K562 (cell line): ENCODE measurements around a stretch of chr17.

DNA sequence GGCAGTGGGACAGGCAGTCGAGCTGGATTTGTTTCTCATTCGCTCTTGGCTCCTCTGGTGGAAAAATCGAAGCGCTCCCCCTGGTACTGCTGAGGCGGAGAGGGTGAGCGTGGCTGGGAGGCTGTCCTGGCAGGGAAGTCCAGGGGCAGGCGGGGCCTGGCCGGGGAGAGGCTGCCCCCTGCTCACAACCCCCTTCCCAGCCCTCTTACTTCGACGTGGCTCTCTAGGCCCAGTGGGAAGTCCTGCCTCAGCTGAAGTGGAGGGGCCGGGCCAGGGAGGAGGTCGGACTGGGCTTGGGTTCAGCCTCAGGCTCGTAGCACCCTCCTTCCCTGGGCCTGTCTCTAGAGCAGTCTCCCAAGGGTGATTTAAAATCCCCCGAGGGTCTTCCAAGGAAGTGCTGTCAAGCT is 16.5 kb upstream of the TMEM92 start:
- RAMPAGE, long total RNA = no peak
- RRBS = no CpG with 5 or more reads among the region's 14 CpGs
PRO-cap:
- standard = no peak
- CoPRO, capped RNA only, 2 experiments = no peak in any of the 2 experiments
- CoPRO, capped and uncapped RNA, 2 experiments = no peak in any of the 2 experiments
- CoPRO, uncapped RNA only, 2 experiments = no peak in any of the 2 experiments
CAGE:
- cytosol, long polyA plus RNA = no peak
- long polyA plus RNA = no peak
- nucleolus, long total RNA = no peak
- nucleus, long polyA plus RNA = no peak

- RAMPAGE, long total RNA = no peak
- RRBS = no CpG with 5 or more reads among the region's 4 CpGs
PRO-cap:
- standard = no peak
- CoPRO, capped RNA only, 2 experiments = no peak in any of the 2 experiments
- CoPRO, capped and uncapped RNA, 2 experiments = no peak in any of the 2 experiments
- CoPRO, uncapped RNA only, 2 experiments = no peak in any of the 2 experiments
CAGE:
- cytosol, long polyA plus RNA = no peak
- long polyA plus RNA = no peak
- nucleolus, long total RNA = no peak
- nucleus, long polyA plus RNA = no peak
Observed at GRCh38 chr17:50456757-50457370, 11.8 kb downstream of the CHAD start.

GRCh38 chr17:50470243-50470859 is 1.7 kb upstream of the CHAD start:
- RAMPAGE, long total RNA = no peak
- RRBS = 27% methylated on average over 2 of the region's 6 CpGs
PRO-cap:
- standard = no peak
- CoPRO, capped RNA only, 2 experiments = no peak in any of the 2 experiments
- CoPRO, capped and uncapped RNA, 2 experiments = no peak in any of the 2 experiments
- CoPRO, uncapped RNA only, 2 experiments = no peak in any of the 2 experiments
CAGE:
- cytosol, long polyA plus RNA = no peak
- long polyA plus RNA = no peak
- nucleolus, long total RNA = no peak
- nucleus, long polyA plus RNA = no peak

- RAMPAGE, long total RNA = no peak
- RRBS = 67% methylated on average over 7 of the region's 51 CpGs
PRO-cap:
- standard = no peak
- CoPRO, capped RNA only, 2 experiments = no peak in any of the 2 experiments
- CoPRO, capped and uncapped RNA, 2 experiments = no peak in any of the 2 experiments
- CoPRO, uncapped RNA only, 2 experiments = no peak in any of the 2 experiments
CAGE:
- cytosol, long polyA plus RNA = no peak
- long polyA plus RNA = no peak
- nucleolus, long total RNA = no peak
- nucleus, long polyA plus RNA = no peak
Observed at GRCh38 chr17:50536326-50537220, 4.0 kb downstream of the EPN3 start.

GRCh38 chr17:50541688-50542368 is 5.1 kb upstream of the SPATA20 start:
- RAMPAGE, long total RNA = no peak
- RRBS = 8% methylated on average over 30 of the region's 70 CpGs
PRO-cap:
- standard = bidirectional peak, plus-strand start at chr17:50542247, minus-strand start at chr17:50542105
- CoPRO, capped RNA only, 2 experiments = peak in 2 of 2 experiments; most common plus-strand start chr17:50542276 (in 2); most common minus-strand start chr17:50542112 (in 2)
- CoPRO, capped and uncapped RNA, 2 experiments = peak in 2 of 2 experiments; most common plus-strand start chr17:50542247 (in 2); most common minus-strand start chr17:50542083 (in 1)
- CoPRO, uncapped RNA only, 2 experiments = no peak in any of the 2 experiments
CAGE:
- cytosol, long polyA plus RNA = no peak
- long polyA plus RNA = no peak
- nucleolus, long total RNA = no peak
- nucleus, long polyA plus RNA = no peak

- RAMPAGE, long total RNA = no peak
- RRBS = 4% methylated on average over 3 of the region's 29 CpGs
PRO-cap:
- standard = no peak
- CoPRO, capped RNA only, 2 experiments = no peak in any of the 2 experiments
- CoPRO, capped and uncapped RNA, 2 experiments = no peak in any of the 2 experiments
- CoPRO, uncapped RNA only, 2 experiments = no peak in any of the 2 experiments
CAGE:
- cytosol, long polyA plus RNA = no peak
- long polyA plus RNA = no peak
- nucleolus, long total RNA = no peak
- nucleus, long polyA plus RNA = no peak
Observed at GRCh38 chr17:50542369-50543397, 4.3 kb upstream of the SPATA20 start.

- RAMPAGE, long total RNA = no peak
- RRBS = 3% methylated on average over 5 of the region's 22 CpGs
PRO-cap:
- standard = no peak
- CoPRO, capped RNA only, 2 experiments = no peak in any of the 2 experiments
- CoPRO, capped and uncapped RNA, 2 experiments = no peak in any of the 2 experiments
- CoPRO, uncapped RNA only, 2 experiments = no peak in any of the 2 experiments
CAGE:
- cytosol, long polyA plus RNA = no peak
- long polyA plus RNA = no peak
- nucleolus, long total RNA = no peak
- nucleus, long polyA plus RNA = no peak
Observed at GRCh38 chr17:50550618-50551145, 3.7 kb downstream of the SPATA20 start.

DNA sequence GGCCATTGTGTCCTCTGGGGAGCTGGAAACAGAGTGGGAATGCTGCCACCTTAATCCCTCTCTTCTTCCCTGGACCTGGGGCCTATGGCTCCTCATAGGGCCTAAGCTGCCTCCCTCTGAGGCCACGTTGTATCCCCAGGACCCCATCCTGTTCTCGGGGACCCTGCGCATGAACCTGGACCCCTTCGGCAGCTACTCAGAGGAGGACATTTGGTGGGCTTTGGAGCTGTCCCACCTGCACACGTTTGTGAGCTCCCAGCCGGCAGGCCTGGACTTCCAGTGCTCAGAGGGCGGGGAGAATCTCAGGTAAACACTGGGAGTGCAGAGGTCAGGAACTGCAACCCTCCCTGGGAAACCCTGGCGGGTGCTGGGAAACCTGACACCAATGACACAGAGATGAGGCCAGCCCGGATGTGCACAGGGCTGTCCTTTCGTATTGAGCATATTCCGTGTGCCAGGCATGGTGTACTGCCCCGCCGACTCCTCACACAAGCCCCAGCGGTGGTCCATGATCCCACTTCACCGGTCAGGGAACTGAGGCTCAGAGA is 23.1 kb downstream of the ANKRD40 start:
- RAMPAGE, long total RNA = no peak
- RRBS = no CpG with 5 or more reads among the region's 15 CpGs
PRO-cap:
- standard = no peak
- CoPRO, capped RNA only, 2 experiments = no peak in any of the 2 experiments
- CoPRO, capped and uncapped RNA, 2 experiments = no peak in any of the 2 experiments
- CoPRO, uncapped RNA only, 2 experiments = no peak in any of the 2 experiments
CAGE:
- cytosol, long polyA plus RNA = no peak
- long polyA plus RNA = no peak
- nucleolus, long total RNA = no peak
- nucleus, long polyA plus RNA = no peak

DNA sequence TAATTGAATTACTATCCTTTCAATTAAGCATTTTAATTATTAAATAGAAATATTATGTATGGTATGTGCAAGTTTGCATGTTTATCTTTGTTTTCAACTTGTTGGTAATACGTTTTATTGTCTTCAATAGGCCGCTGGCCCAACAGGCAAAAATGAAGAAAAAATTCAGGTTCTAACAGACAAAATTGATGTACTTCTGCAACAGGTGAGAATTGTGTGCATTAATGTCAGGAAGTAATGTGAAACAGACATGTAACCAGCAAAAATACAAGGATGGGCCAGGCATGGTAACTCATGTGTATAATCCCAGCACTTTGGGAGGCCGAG is 22.1 kb downstream of the LUC7L3 start:
- RAMPAGE, long total RNA = no peak
- RRBS = no CpG with 5 or more reads among the region's 3 CpGs
PRO-cap:
- standard = no peak
- CoPRO, capped RNA only, 2 experiments = no peak in any of the 2 experiments
- CoPRO, capped and uncapped RNA, 2 experiments = no peak in any of the 2 experiments
- CoPRO, uncapped RNA only, 2 experiments = no peak in any of the 2 experiments
CAGE:
- cytosol, long polyA plus RNA = no peak
- long polyA plus RNA = no peak
- nucleolus, long total RNA = no peak
- nucleus, long polyA plus RNA = no peak

- RAMPAGE, long total RNA = no peak
- RRBS = no CpG with 5 or more reads among the region's 5 CpGs
PRO-cap:
- standard = no peak
- CoPRO, capped RNA only, 2 experiments = no peak in any of the 2 experiments
- CoPRO, capped and uncapped RNA, 2 experiments = no peak in any of the 2 experiments
- CoPRO, uncapped RNA only, 2 experiments = peak in 1 of 2 experiments; most common minus-strand start chr17:50988873 (in 1)
CAGE:
- cytosol, long polyA plus RNA = no peak
- long polyA plus RNA = no peak
- nucleolus, long total RNA = no peak
- nucleus, long polyA plus RNA = no peak
Observed at GRCh38 chr17:50988415-50989173, 122.4 kb upstream of the TOB1 start.

- RAMPAGE, long total RNA = no peak
- RRBS = no CpG with 5 or more reads among the region's 4 CpGs
PRO-cap:
- standard = no peak
- CoPRO, capped RNA only, 2 experiments = no peak in any of the 2 experiments
- CoPRO, capped and uncapped RNA, 2 experiments = no peak in any of the 2 experiments
- CoPRO, uncapped RNA only, 2 experiments = no peak in any of the 2 experiments
CAGE:
- cytosol, long polyA plus RNA = no peak
- long polyA plus RNA = no peak
- nucleolus, long total RNA = no peak
- nucleus, long polyA plus RNA = no peak
Observed at GRCh38 chr17:51007160-51007562, 113.5 kb downstream of the SPAG9 start.

GRCh38 chr17:51056698-51057546 is 63.7 kb downstream of the SPAG9 start:
- RAMPAGE, long total RNA = no peak
- RRBS = no CpG with 5 or more reads among the region's 1 CpG
PRO-cap:
- standard = no peak
- CoPRO, capped RNA only, 2 experiments = no peak in any of the 2 experiments
- CoPRO, capped and uncapped RNA, 2 experiments = no peak in any of the 2 experiments
- CoPRO, uncapped RNA only, 2 experiments = peak in 1 of 2 experiments; most common minus-strand start chr17:51056949 (in 1)
CAGE:
- cytosol, long polyA plus RNA = no peak
- long polyA plus RNA = no peak
- nucleolus, long total RNA = no peak
- nucleus, long polyA plus RNA = no peak

DNA sequence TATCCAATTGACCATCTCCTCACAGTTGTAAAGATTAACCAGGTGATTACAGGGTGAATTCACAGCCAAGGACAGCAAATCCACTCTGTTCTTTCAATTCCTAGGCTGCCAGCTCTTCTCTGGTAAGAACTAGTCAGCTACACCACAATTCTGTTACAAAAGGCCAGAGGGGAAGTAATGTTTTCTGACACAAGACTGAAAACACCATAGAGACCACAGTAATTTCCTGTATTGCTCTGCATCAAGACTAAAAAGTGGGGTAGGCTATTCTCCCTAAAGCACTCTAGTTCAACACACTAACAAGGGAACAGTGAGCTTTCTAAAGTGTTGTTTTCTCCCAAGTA is 10.6 kb downstream of the CA10 start:
- RAMPAGE, long total RNA = no peak
PRO-cap:
- standard = no peak
- CoPRO, capped RNA only, 2 experiments = no peak in any of the 2 experiments
- CoPRO, capped and uncapped RNA, 2 experiments = no peak in any of the 2 experiments
- CoPRO, uncapped RNA only, 2 experiments = no peak in any of the 2 experiments
CAGE:
- cytosol, long polyA plus RNA = no peak
- long polyA plus RNA = no peak
- nucleolus, long total RNA = no peak
- nucleus, long polyA plus RNA = no peak

- RAMPAGE, long total RNA = no peak
- RRBS = no CpG with 5 or more reads among the region's 27 CpGs
PRO-cap:
- standard = no peak
- CoPRO, capped RNA only, 2 experiments = no peak in any of the 2 experiments
- CoPRO, capped and uncapped RNA, 2 experiments = no peak in any of the 2 experiments
- CoPRO, uncapped RNA only, 2 experiments = no peak in any of the 2 experiments
CAGE:
- cytosol, long polyA plus RNA = no peak
- long polyA plus RNA = no peak
- nucleolus, long total RNA = no peak
- nucleus, long polyA plus RNA = no peak
Observed at GRCh38 chr17:52409285-52409942, 250.9 kb upstream of the CA10 start.

- RAMPAGE, long total RNA = no peak
- RRBS = no CpG with 5 or more reads among the region's 2 CpGs
PRO-cap:
- standard = no peak
- CoPRO, capped RNA only, 2 experiments = no peak in any of the 2 experiments
- CoPRO, capped and uncapped RNA, 2 experiments = no peak in any of the 2 experiments
- CoPRO, uncapped RNA only, 2 experiments = no peak in any of the 2 experiments
CAGE:
- cytosol, long polyA plus RNA = no peak
- long polyA plus RNA = no peak
- nucleolus, long total RNA = no peak
- nucleus, long polyA plus RNA = no peak
Observed at GRCh38 chr17:55166516-55166944, 98.2 kb upstream of the HLF start.

- RAMPAGE, long total RNA = no peak
PRO-cap:
- standard = no peak
- CoPRO, capped RNA only, 2 experiments = no peak in any of the 2 experiments
- CoPRO, capped and uncapped RNA, 2 experiments = no peak in any of the 2 experiments
- CoPRO, uncapped RNA only, 2 experiments = no peak in any of the 2 experiments
CAGE:
- cytosol, long polyA plus RNA = no peak
- long polyA plus RNA = no peak
- nucleolus, long total RNA = no peak
- nucleus, long polyA plus RNA = no peak
Observed at GRCh38 chr17:55269785-55270269, 5.1 kb downstream of the HLF start.

GRCh38 chr17:55446476-55446928 is 24.9 kb upstream of the MMD start:
- RAMPAGE, long total RNA = no peak
- RRBS = no CpG with 5 or more reads among the region's 3 CpGs
PRO-cap:
- standard = no peak
- CoPRO, capped RNA only, 2 experiments = no peak in any of the 2 experiments
- CoPRO, capped and uncapped RNA, 2 experiments = no peak in any of the 2 experiments
- CoPRO, uncapped RNA only, 2 experiments = no peak in any of the 2 experiments
CAGE:
- cytosol, long polyA plus RNA = no peak
- long polyA plus RNA = no peak
- nucleolus, long total RNA = no peak
- nucleus, long polyA plus RNA = no peak

DNA sequence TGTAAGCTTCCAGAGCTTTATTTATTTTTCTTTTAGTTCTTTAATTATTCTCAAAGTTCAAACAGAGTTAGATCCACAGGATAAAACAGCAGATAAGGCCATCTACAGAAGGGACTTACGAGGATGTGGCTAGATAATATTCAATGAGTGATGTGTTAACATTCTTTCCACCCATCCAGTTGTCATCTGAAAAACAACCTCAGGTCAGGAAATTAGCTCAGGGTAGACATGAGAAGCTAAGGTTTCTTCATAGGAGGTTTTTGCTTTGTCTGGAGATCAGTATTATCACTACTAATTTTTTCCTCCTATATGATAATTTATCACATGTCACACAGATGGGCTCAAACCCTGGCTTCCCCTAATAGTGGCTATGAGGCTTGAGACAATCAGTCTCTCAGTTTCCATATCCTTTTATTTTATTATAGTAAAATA is 25.3 kb upstream of the MMD start:
- RAMPAGE, long total RNA = no peak
- RRBS = no CpG with 5 or more reads among the region's 1 CpG
PRO-cap:
- standard = no peak
- CoPRO, capped RNA only, 2 experiments = no peak in any of the 2 experiments
- CoPRO, capped and uncapped RNA, 2 experiments = no peak in any of the 2 experiments
- CoPRO, uncapped RNA only, 2 experiments = no peak in any of the 2 experiments
CAGE:
- cytosol, long polyA plus RNA = no peak
- long polyA plus RNA = no peak
- nucleolus, long total RNA = no peak
- nucleus, long polyA plus RNA = no peak

- RAMPAGE, long total RNA = no peak
- RRBS = no CpG with 5 or more reads among the region's 5 CpGs
PRO-cap:
- standard = unidirectional peak, plus-strand start at chr17:55567991
- CoPRO, capped RNA only, 2 experiments = no peak in any of the 2 experiments
- CoPRO, capped and uncapped RNA, 2 experiments = no peak in any of the 2 experiments
- CoPRO, uncapped RNA only, 2 experiments = no peak in any of the 2 experiments
CAGE:
- cytosol, long polyA plus RNA = no peak
- long polyA plus RNA = no peak
- nucleolus, long total RNA = no peak
- nucleus, long polyA plus RNA = no peak
Observed at GRCh38 chr17:55567737-55568270, 146.2 kb upstream of the MMD start.